GM12892 (cell line): ENCODE measurements around a stretch of chr14.

DNA sequence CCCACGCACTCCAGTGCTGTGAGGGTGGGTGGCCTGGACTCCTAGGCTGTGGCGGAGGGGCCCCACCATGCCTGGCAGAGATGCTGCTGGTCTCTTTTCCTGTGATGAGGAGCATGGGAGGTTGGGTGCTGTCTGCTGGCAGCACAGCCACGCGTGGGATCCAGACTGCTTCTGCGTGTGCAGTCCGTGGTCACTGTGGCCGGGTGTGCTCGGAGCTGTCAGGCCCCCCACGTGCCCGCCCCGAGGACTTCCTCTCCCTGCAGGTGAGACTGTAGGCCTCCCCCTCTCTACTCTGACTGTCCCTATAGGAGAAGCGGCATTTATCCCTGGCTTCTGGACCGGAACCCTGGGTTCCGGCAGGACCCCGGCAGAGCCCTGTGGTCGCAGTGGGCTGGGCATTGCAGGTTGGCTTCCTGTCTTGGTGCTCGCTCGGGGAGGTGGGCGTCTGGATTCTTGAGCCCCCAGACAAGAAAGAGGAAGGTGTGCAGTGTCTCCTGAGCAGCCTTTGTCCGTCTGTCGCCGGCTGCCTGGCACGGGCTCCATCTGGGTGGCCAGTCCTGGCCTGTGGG lies 2.4 kb downstream of the MTA1 start:
- RRBS, result 48% methylated on average over 2 of the region's 23 CpGs

GRCh38 chr14:105488254-105488814 lies 1.6 kb downstream of the CRIP1 start:
- RRBS, result no CpG with 5 or more reads among the region's 15 CpGs

GRCh38 chr14:105586075-105586749 lies 59.8 kb downstream of the TMEM121 start:
- RRBS, result no CpG with 5 or more reads among the region's 13 CpGs

- RRBS, result 95% methylated on average over 1 of the region's 52 CpGs
Measured at GRCh38 chr14:105587410-105588825, 61.5 kb downstream of the TMEM121 start.

- RRBS, result no CpG with 5 or more reads among the region's 8 CpGs
Measured at GRCh38 chr14:105628638-105628863, 102.2 kb downstream of the TMEM121 start.

DNA sequence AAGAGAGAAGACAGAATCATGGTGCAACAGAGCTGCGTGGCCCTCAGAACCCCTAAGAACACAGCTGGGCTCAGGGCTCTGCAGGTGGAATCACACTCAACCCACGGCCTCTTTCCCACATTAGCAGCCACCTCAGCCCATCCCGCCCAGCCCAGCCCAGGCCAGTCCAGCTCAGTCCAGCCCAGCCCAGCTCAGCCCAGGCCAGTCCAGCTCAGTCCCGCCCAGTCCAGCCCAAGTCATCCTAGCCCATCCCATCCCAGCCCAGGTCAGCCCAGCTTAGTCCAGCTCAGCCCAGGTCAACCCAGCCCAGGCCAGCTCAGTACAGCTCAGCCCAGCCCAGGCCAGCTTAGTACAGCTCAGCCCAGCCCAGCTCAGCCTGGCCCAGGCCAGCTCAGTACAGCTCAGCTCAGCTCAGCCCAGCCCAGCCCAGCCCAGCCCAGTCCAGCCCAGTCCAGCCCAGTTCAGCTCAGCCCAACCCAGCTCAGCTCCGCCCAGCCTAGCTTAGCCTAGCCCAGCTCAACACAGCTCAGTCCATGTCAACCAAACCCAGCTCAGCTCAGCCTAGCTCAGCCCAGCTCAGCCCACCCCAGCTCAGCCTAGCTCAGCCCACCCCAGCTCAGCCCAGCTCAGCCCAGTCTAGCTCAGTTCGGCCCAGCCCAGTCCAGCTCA lies 183.1 kb downstream of the TMEM121 start:
- RRBS, result no CpG with 5 or more reads among the region's 6 CpGs

DNA sequence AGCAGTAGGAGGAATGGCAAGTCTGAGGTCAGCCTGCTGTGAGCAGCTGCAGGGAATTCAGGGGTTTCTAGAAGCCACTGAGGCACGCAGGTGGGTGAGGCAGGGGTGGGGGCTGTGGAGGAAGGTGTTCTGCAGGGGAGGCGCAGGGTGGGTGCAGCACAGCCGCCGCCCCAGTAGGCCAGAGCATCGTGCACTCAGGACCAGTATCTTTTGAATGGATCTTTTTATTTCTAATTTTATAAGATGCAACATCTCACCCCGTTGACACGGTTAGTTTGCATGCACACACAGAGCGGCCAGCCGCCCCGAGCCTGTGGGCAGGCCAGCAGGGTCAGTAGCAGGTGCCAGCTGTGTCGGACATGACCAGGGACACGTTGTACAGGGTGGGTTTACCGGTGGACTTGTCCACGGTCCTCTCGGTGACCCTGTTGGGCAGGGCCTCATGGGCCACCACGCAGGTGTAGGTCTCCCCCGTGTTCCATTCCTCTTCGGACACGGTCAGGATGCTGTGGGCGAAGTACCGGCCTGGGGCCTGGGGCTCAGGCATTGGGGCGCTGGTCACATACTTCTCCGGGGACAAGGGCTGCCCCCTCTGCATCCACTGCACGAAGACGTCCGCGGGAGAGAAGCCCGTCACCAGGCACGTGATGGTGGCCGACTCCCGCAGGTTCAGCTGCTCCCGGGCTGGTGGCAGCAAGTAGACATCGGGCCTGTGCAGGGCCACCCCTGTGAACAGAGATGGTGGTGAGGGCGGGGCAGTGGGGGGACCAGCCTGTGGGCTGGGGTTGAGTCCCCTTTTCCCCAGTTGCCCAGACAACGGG lies 327.8 kb downstream of the TMEM121 start:
- RRBS, result no CpG with 5 or more reads among the region's 35 CpGs

- RRBS, result no CpG with 5 or more reads among the region's 11 CpGs
Measured at GRCh38 chr14:105898493-105899149, 372.2 kb downstream of the TMEM121 start.

GRCh38 chr14:105905332-105905966 lies 379.1 kb downstream of the TMEM121 start:
- RRBS, result no CpG with 5 or more reads among the region's 17 CpGs

DNA sequence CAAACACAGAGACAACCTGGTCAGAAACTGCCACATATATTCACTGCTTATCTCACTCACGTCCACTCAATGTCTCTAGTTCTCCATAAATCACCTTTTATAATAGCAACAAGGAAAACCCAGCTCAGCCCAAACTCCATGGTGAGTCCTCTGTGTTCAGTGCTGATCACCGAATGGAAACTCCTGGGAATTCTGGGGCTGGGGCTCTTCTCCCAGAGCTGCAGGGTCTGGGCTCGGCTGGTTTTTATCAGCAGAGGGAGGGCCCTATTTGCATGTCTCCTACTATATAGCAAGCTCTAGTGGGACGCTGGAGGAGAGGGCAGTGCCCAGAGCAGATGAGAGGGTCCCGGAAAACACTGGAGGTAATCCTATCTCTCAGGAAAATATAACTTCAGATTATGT lies 590.6 kb downstream of the TMEM121 start:
- RRBS, result no CpG with 5 or more reads among the region's 5 CpGs

DNA sequence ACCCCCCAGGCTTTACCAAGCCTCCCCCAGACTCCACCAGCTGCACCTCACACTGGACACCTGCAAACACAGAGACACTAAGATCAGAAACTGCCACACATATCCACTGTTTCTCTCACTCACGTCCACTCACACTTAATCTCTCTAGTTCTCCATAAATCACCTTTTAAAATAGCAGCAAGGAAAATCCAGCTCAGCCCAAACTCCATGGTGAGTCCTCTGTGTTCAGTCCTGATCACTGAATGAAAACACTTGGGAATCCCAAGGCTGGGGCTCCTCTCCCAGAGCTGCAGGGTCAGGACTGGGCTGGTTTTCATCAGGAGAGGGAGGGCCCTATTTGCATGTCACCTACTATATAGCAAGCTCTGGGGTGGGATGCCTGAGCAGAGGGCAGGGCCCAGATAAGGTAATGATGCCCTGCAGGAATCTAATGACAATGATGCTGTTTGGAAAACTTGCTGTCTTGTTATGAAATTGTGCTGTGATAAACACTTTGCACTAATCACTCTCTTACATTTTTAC lies 627.6 kb downstream of the TMEM121 start:
- RRBS, result no CpG with 5 or more reads among the region's 1 CpG

DNA sequence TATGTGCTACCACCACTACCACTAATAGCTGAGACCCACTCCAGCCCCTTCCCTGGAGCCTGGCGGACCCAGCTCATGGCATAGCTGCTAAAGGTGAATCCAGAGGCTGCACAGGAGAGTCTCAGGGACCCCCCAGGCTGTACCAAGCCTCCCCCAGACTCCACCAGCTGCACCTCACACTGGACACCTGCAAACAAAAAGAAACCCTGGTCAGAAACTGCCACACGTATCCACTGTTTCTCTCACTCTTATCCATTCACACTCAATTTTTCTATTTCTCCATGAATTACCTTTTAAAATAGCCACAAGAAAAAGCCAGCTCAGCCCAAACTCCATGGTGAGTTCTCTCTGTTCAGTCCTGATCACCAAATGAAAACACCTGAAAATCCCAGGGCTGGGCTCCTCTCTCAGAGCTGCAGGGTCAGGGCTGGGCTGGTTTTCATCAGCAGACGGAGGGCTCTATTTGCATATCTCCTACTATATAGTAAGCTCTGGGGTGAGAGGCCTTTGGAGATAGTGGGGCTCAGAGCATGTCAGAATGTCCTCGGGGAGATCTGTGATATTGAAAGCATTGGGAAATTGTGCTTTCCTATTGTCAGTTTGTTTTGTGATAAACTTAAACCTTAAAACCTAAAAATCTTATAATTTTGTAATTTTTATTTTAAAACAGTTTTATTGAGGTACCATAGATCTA lies 742.5 kb downstream of the TMEM121 start:
- RRBS, result no CpG with 5 or more reads among the region's 4 CpGs

DNA sequence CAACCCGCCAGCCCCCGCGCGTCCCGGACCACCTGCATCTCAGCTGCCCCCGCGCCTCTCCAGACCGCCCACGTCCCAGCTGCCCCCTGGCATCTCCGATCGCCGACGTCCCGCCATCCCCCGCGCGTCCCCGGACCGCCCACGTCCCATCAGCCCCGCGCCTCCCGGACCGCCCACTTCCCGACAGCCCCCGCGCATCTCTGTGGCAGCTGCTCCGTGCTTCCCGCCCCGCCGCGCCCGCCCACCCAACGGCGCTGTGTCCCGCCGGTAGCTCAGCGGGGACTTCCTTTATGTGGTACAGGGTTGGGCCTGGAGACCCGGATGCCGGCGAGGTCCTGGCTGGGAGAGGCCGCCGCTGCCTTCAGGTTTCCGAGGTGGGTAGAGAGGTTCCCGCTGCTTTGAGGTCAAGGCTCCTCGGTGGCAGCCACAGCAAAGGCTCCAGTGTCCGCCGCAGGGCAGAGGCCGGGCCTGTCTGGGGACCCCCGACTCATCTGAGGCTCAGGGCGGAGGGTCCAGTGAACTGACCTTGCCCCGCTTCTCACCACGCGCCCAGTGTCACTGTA lies 956.0 kb downstream of the TMEM121 start:
- RRBS, result 87% methylated on average over 14 of the region's 54 CpGs

DNA sequence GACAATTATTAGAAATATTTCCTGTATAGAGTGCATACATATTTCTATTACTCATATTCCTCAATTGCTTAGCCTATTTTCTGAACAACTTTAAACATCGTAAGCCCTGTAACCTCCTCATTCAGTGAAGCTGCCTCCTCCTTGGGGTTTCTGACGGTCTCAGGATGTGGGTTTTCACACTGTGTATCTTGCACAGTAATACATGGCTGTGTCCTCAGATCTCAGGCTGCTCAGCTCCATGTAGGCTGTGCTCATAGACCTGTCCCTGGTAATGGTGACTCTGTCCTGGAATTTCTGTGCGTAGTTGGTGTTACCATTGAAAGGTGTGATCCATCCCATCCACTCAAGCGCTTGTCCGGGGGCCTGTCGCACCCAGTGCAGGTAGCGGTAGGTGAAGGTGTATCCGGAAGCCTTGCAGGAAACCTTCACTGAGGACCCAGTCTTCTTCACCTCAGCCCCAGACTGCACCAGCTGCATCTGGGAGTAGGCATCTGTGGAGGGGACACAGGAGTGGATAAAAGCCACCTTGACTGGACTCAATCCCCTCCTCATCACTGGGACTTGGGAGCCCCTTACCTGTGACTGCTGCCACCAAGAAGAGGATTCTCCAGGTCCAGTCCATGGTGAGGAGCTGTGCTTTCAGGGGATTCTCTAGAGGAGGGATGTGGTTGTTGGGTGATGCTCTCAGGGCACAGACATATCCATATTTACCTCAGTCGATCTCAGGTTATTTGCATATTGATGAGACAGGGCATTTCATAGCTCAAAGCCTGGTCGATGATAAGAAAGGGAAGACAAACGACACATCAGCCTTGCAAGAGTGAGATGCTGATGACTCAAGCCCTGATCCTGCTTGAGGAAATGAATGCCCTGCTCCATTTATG lies 980.7 kb downstream of the TMEM121 start:
- RRBS, result 85% methylated on average over 2 of the region's 11 CpGs

DNA sequence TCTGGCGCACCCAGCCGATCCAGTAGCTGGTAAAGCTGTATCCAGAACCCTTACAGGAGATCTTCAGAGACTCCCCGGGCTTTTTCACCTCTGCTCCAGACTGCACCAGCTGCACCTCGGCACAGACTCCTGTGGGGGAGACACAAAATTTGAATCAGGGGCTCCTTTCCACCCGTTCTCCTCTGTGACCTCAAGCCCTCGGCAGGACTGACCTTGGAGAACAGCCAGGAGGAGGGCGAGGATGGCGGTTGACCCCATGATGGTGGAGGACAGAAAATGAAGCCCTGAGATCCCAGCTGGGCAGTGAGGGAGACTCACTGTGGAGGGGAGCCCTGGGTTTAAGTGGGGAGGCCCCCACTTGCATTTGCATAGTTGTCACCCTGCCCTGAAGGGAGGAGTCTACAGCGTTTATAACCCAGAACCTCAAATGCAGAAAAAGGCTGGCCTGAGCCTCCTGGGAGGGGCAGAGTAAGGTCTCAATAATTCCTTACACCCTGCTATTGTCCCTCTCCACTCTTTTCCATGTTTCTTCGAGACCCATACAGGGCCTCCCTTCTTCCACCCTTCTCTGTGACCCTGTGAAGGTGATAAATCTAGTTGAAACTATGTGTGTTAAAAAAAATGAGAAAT lies 1052.7 kb downstream of the TMEM121 start:
- RRBS, result 46% methylated on average over 1 of the region's 10 CpGs

DNA sequence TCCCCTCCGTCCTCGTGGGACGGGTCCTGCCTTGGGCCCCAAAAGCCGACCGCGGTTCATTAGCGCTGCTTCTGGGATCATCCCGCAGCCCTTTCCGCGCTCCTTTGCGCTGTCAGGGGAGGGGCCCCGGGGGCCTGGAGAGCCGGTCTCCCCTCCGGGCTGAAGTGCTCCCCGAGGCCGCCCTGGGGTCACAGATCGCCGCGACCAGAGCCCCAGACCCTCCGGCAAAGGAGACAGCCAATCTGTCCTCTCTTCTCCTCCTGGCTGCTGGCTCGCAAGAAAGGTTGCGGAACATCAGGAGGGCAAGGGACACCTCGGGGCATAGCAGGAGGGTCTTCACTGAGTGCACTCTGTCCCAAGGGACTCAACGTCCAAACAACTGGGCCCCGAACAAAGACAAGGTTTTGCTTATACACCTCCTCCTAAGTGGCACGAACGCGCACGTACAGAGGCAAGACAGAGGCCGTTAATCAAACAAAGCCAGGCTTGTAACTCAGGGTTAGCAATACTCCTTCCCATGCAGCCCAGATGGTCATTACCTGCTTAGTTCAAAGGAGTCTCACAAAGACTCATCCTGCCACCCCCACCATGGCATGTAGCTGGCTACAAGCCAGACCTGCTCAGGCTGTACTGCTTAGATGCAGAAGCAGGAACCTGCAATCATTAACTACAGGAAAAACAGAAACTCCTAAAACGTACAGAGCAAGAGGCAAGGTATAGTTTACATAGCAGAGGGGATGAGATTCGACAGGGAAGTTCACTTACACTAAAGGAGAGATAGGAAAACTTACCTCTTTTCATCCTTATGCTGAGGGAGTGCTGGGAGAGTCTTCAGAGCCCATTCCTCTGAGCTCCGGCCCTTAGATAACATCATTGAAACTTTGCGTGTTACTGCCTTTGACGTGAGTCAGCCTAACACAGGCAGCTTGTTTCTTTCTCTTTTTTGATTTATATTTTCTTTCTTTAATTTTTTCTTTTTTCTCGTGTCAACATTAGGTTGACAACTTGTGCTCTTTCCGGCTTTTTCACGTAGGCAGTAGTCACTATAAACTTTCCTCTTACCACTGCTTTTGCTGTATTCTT lies 1319.0 kb downstream of the TMEM121 start:
- RRBS, result under 1% methylated on average over 7 of the region's 38 CpGs

DNA sequence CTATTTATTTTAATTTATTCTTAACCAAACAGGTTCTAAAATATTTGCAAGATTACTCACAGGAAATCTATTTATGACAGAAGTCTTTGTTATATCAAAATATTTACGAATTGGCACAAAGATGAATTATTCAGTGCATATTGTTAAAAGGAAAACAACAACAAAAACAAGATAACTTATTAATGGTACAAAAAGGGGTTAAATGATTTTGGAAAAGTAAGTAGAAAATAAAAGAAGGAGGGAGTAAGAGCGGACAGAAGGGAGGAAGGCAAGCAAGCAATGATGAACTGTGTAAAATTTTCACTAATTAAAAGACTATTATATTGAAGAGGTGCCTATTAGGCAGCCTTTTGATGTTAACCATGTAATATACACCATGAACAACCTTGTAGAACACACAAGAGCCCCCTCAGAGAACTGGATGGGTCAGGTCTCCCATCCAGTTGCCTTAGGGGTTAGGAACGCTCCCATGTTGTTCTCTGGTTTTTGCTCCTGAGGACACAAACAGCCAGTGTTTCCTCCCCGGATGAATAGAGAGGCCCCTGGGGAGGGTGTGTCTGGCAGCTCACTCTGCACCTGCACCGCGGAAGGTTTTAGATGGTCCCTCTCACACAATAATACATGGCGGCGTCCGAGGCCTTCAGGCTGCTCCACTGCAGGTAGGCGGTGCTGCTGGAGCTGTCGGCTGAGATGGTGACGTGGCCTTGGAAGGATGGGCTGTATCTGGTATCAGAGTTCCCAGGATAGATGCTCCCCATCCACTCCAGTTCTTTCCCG lies 1324.3 kb downstream of the TMEM121 start:
- RRBS, result no CpG with 5 or more reads among the region's 13 CpGs